Neural cell (in vitro differentiated cells): ENCODE measurements around the gene SYT16.

DNA sequence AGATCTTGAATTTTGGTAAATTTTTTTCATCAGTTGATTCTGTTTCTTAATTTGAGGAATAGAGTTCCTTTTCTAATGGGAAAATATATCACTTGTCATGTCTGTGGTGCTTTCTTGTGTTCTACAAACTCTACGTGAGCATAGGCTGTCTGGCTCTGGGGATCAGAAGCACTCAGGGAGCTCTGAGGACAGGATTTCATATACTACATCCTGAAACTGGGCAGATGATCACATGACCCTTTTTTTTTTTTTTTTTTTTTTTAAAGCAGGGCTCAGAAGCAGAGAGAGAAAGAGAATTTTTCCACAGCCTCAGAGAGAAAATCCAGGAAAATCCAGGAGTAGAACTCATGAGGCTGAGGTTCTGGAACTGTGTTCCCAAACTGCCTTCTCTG, 183.3 kb upstream of the HIF1A start:
- RAMPAGE, long total RNA: no peak

- RAMPAGE, long total RNA: no peak
Measured at GRCh38 chr14:61527641-61528170, 167.6 kb upstream of the HIF1A start.

- RAMPAGE, long total RNA: no peak
Measured at GRCh38 chr14:61566450-61567138, 128.7 kb upstream of the HIF1A start.

- RAMPAGE, long total RNA: no peak
Measured at GRCh38 chr14:61642299-61642649, 53.0 kb upstream of the HIF1A start.

GRCh38 chr14:61698492-61699620, 3.5 kb downstream of the HIF1A start:
- RAMPAGE, long total RNA: no peak

DNA sequence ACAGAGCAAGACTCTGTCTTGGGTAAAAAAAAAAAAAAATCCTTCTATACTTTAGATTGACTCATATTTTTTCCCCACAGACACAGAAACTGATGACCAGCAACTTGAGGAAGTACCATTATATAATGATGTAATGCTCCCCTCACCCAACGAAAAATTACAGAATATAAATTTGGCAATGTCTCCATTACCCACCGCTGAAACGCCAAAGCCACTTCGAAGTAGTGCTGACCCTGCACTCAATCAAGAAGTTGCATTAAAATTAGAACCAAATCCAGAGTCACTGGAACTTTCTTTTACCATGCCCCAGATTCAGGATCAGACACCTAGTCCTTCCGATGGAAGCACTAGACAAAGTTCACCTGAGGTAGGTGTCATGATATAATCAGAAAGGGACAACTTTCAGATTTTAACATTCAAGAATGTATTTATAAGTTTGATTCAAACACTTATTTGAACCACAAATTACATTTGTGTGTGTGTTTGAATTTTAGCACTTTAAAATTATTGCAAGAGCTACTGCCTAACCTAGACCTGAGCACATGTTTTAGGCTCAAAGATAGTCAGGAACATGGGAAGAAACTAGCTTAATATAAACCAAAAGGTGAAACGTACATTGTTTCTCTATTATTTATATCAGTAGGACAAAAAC, 24.1 kb upstream of the SNAPC1 start:
- RAMPAGE, long total RNA: no peak

GRCh38 chr14:61752501-61753159, 9.6 kb upstream of the SNAPC1 start:
- RAMPAGE, long total RNA: no peak

DNA sequence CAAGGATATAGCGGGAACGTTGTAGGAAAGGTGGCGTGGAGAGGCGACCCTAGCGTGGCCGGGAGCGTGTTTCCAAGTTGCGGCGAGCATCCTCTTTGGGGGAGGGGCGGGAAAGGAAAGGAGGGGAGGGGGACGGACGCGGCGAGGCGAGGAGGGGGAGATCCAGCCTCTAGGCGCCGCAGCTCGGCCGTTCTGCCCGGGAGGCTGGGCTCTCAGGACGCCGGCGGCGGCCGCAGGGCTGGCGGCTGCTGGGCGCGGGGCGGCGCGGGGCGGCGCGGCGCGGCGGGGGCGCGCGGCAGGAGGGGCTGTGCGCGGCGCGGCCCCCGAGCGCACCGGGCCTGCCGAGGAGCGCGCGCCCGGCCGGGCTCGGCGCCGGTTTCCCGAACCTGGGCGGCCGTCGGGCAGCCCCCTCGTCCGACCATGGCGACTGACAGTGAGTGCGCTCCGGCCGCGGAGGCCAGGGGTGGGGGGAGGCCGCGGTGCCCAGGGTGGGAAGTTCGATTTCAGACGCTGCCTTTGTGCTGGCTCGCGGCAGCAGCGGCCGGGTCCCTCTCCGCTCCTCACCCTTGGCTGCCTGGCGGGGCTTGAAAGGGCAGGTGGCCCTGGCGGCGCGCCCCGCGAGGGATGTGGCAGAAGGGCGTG, at the start of gene SYT16:
SYT16 (plus strand) TSS at position 326 of the 642 bp plus-strand sequence.
- RAMPAGE, long total RNA: start-site peak on the plus strand centred at position 375 of the sequence, 65 bp wide, 424 and 375 reads in 2 replicates

GRCh38 chr14:61889770-61890389, 77.4 kb downstream of the SYT16 start:
- RAMPAGE, long total RNA: no peak

GRCh38 chr14:63177783-63178363, 26.4 kb upstream of the RHOJ start:
- RAMPAGE, long total RNA: no peak

GRCh38 chr14:63435683-63436447, 107.3 kb downstream of the PPP2R5E start:
- RAMPAGE, long total RNA: no peak

DNA sequence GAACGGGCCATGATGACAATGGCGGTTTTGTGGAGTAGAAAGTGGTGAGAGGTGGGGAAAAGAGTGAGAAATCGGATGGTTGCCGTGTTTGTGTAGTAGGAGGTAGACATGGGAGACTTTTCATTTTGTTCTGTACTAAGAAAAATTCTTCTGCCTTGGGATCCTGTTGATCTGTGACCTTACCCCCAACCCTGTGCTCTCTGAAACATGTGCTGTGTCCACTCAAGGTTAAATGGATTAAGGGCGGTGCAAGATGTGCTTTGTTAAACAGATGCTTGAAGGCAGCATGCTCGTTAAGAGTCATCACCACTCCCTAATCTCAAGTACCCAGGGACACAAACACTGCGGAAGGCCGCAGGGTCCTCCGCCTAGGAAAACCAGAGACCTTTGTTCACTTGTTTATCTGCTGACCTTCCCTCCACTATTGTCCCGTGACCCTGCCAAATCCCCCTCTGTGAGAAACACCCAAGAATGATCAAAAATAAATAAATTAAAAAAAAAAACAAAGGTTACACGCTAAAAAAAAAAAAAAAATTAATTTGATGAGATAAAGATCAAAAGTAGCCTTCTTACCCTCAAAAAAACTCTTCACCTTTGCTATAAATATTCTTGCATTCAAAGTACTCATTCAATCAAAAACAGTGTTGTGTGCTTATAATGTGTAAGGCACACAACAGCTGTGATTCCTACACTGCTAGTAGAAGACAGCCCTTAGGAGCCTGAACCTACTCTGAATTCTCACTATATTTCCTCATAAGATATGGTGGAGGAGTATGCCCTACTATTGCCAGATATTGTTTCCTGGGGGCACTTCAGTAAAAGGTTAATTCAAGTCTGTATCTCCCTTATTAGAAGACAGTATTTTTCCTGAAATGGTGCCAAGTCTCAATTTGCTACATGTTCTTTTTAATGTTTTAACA, 19.7 kb downstream of the PPP2R5E start:
- RAMPAGE, long total RNA: no peak

DNA sequence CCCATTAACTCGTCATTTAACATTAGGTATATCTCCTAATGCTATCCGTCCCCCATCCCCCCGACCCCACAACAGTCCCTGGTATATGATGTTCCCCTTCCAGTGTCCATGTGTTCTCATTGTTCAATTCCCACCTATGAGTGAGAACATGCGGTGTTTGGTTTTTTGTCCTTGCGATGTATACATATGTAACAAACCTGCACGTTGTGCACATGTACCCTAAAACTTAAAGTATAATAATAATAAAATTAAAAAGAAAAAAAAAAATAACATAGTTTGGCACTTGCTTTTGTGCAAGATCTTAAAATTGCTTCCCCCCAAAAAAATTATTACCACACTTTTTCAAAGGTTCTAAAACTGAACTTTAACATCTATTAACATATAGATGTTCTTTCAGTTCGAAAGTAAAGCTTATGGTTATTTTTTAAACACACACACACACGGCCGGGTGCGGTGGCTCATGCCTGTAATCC, 11.9 kb downstream of the PPP2R5E start:
- RAMPAGE, long total RNA: no peak

GRCh38 chr14:63641120-63641387, 617 bp downstream of the WDR89 start:
- RAMPAGE, long total RNA: no peak

DNA sequence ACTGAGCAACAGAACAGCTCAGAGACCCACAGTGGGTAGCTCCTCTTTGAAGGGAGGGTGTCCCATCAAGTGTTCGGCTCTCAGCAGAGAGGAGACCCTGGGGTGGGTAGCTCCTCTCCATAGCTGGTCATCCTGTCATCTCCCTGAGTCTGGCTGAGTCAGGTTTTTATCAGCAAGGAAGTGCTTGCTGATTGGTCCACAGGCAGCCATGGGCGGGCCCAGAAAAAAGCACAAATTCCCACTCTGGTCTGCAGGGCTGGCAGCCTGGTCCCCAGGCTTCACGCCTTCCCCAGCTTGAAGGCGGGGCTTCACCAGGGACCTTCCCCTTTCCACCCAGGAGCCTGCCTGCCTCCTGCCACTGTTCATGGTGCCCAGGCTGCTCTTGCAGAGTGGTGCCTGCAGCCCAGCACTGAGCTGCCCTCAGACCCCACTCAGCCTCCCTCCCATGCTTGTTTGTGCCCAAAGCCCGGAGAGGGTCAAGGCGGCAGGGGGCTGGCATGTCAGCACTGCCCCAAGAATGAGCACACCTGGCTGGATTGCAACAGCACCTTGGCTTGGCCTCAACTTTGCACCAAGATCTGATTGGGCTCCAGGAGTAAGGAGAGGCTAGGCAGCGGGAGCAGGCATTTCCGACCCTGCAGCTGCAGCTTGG, 21.9 kb upstream of the WDR89 start:
- RAMPAGE, long total RNA: no peak

DNA sequence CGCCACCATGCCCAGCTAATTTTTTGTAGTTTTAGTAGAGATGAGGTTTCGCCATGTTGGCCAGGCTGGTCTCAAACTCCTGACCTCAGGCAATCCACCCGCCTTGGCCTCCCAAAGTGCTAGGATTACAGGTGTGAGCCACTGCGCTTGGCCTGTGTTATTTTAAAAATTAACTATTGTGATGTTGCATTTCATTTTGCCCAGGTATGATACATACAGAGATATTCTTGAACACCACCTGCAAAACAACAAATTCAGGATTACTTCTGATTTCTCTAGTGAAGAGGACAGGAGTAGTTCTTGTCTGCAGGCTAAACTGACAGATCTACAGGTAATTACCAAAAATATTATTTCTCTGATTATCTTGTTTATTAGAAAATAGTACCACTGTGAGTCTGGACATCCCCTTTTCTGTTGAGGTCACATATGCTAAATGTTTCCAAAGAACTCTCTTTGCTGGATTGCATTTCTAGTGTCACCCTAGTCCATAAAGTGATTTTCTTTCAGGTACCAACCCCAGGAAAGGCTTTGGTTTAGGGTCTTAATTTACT, 146.0 kb downstream of the SYNE2 start:
- RAMPAGE, long total RNA: no peak

DNA sequence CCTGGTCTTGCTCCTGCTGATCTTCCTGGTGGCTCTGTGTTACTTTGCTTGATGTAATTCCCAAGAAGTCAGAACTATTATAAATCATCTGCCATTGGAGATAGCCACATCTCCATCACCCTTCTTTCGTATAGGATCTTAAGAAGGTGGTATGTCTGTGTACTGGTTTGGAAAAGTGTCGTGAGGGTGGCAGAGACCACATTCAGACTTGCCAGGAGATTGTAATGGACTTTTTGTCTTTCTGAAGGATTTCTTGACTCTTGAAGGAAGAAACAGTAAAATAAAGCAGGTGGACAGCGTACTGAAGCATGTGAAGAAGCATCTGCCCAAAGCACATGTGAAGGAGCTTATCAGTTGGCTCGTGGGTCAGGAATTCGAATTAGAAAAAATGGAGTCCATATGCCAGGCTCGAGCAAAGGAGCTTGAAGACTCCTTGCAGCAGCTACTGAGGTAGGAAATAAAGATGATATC, 171.2 kb downstream of the SYNE2 start:
- RAMPAGE, long total RNA: no peak

- RAMPAGE, long total RNA: no peak
Measured at GRCh38 chr14:64122962-64123658, 171.1 kb downstream of the ESR2 start.

DNA sequence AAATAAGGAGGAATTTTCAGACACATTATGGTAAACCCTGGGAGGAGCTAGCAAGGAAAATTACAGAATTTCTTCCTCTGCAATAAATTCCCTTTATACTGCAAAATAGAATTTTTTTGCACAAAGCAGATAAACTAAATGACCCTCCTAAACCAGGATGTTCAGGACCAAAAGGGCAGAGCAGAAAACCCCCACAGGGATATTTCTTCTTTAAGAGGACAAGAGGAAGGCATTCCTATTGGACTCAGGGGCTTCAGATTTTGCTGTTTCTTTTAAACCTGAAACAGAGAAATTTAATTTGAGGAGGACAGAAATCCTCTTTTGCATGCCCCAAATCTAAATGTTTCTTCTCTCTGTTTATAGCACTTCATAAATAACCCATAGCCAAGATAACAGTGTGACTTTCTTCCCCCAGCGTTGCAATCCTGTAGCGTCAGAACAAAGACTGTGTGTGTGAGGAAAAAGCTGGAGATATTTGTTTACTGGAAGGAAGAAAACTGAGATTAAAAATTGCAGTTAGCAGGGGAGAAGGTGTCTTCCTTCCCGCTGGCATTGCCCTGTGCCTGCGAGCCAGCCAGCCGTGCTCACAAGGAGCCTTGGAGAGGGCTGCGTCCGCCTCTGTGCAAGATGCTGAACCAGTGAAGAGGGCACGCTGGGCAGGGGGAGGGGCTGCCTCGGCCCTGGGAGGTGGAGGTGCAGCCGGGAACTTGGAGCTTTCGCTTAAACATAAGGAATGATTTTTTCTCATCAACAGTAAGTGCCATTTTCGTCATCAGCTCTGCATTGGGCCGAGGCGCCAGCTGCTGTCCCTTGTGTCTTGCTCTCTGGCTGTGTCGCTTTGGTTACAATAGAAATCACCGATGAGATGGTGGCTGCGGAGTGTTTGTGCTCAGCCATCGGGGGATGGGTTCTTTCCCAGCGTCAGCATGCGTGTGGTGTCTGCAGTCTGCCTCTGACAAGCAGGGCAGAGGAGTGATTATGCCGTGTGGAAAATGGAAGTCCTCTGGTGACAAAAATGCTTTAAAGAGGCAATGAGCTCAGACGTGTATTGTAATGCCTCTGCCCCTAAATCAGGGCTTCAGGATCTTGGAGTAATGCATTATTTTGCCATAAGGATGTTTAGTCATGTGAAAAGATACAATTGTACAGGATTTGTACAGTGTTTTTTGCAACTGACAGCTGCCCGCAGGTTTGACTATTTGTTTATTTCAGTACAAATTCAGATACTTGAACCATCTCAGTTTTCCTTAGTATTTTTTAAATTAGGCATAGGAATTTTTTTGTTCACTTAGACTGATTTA, 97.4 kb downstream of the ESR2 start:
- RAMPAGE, long total RNA: start-site peak on the minus strand centred at position 623 of the sequence, 54 bp wide, 13 and 20 reads in 2 replicates; start-site peak on the minus strand centred at position 898 of the sequence, 127 bp wide, 18 and 11 reads in 2 replicates

DNA sequence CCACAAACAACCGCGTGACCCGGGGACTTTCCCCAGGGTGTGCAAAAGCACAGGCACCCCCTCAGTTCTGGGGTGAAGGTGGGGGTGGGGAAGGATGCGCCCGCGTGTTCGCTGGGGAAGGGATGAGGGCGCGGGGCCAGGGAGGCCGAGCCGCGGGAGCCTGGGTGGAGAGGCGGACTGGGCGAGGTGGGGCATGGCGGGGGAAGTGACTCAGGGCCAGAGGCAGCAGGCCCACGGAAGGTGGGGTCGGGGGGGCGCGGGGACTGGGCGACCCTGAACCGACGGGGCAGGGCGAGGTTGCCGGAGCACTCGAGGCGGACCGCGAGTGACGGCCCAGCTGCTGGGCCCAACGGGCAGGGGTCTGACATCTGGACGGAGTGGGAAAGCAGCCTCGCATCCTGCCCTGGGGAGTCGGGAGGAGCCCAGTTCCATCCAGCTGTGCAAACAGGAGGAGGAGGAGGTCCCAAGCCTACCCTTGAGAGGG, 418 bp upstream of the ZBTB25 start:
- RAMPAGE, long total RNA: no peak